Colonic mucosa (tissue), 1 donor: Measurements from ENCODE around the genes THOC1 and MYL12B.

GRCh38 chr18:204130-204741 lies 45.9 kb downstream of the USP14 start:
- PRO-cap: no peak

DNA sequence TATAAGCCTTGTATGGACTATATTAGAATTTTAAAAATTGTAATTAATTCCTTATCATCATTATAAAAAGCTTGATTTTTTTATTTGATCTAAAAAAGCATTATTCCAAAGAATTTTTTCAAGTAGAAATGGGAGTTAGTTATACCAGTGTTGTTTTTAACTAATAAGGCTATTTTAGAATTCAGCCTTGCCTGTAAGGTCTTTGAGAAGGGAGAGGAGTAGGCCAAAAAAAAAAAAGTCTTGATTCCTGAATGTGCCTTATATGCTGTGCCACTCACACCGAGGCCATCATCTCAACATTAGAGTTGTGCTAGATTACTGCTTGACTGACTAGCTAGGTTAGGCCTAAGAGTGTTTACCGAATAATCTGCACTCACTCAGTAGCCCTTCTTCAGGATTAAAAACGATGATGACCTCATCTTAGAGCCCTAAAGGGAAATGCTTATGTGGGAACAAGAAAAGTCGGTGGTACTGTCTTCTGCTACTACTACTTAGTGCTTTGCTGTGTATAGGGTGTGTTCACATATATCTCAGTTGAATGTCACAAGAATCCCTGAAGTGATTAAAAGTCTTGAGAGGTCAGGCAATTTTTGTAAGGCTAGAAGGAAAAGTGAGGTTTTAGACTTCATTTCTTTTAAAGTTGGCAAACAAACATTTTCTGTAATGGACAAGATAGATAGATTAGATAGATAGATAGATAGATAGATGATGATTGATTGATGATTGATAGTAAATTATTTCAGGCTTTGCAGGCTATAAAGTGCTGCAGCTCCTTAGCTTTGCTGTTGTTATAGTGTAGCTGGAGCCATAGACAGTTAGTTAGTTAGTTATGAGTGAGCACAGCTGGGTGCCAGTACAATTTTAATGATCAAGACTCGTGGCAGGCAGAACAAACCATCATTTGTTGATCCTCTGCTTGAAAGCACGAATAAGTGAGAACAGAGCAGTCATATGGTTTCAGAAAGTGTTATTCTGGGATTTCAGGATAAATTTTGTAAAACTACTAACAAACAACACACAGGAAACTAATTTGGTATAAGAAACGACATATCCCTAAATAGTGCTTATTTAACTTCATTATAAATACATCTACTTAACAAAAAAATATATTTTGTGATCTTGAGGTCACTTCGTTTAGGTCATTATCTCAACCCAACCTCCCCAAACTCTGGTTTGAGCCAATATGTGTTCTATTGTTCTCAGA lies 54.2 kb downstream of the THOC1 start:
- PRO-cap: no peak

- PRO-cap: no peak
Observed at GRCh38 chr18:261652-262171, 6.1 kb downstream of the THOC1 start.

DNA sequence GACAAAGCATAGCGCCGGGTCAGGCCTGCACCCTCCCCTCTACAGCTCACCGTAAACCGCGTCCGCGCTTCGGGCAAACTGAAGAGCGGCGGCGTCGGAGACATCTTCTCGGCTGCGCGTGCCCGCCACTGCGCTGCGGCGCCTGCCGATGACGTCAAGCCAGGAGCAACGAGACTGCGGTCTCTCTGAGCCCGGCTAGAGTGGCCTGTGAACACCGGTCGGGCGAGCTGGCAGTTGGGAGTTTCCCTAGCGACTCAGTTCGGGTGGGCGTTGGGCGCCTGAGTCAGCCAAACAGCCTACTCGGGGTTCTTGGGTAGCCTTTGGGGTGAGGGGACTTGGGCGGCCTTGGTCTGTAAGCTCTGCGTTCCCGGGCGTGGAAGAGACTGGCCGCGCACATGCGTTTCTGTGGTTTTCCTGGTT lies at the start of gene THOC1:
TSS of gene THOC1 (minus strand) at position 132 of the 420 bp plus-strand sequence.
- PRO-cap: bidirectional peak, plus-strand start at position 198 of the sequence, minus-strand start at position 130 of the sequence

DNA sequence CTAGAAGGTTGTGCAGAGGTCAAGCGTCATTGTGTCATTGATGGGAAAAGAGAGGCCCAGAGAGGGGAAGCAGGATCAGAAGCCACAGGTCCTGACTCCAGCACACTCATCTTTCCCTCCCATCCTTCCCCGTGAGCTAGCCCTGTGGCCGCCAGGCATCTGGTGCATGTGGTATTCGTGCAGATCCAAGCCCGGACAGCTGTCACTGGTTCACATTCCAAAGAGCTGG lies 94.0 kb upstream of the THOC1 start:
- PRO-cap: no peak

GRCh38 chr18:449356-450016 lies 51.0 kb downstream of the COLEC12 start:
- PRO-cap: no peak

GRCh38 chr18:711144-712093 lies 1.0 kb downstream of the ENOSF1 start:
- PRO-cap: unidirectional peak, plus-strand start at chr18:711880; unidirectional peak, plus-strand start at chr18:711929; bidirectional peak, plus-strand start at chr18:712018, minus-strand start at chr18:711987

- PRO-cap: no peak
Observed at GRCh38 chr18:2555813-2556147, 15.5 kb downstream of the METTL4 start.

GRCh38 chr18:2726360-2727076 lies 71.0 kb downstream of the SMCHD1 start:
- PRO-cap: no peak

GRCh38 chr18:2737323-2738003 lies 81.9 kb downstream of the SMCHD1 start:
- PRO-cap: no peak

DNA sequence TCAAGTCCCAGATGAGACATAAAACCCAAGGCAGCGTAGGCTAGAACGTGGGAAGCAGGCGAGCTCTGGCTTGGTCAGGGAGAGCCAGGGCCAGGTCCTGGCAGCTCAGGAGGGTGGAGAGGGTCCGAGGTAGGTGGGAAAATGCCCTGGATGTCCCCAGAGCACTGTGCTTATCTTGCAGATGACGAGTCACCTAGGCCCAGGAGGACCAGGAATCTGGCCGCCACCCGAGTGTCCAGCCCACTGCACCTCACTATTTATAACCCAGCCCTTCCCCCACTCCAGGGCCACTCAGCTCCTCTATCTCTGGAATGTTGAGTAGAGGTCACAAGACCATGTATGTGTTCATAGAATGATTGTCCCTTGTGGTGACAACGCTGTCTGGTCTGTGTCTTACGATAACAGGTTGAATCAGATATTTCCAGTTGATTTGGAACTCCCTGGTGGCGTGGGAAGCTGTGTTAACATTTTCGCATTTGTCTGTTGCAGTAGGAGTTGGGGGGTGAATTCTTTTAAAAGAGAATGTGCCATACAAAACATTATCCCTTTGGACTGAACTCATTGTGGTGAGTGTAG lies 47.4 kb downstream of the EMILIN2 start:
- PRO-cap: no peak

DNA sequence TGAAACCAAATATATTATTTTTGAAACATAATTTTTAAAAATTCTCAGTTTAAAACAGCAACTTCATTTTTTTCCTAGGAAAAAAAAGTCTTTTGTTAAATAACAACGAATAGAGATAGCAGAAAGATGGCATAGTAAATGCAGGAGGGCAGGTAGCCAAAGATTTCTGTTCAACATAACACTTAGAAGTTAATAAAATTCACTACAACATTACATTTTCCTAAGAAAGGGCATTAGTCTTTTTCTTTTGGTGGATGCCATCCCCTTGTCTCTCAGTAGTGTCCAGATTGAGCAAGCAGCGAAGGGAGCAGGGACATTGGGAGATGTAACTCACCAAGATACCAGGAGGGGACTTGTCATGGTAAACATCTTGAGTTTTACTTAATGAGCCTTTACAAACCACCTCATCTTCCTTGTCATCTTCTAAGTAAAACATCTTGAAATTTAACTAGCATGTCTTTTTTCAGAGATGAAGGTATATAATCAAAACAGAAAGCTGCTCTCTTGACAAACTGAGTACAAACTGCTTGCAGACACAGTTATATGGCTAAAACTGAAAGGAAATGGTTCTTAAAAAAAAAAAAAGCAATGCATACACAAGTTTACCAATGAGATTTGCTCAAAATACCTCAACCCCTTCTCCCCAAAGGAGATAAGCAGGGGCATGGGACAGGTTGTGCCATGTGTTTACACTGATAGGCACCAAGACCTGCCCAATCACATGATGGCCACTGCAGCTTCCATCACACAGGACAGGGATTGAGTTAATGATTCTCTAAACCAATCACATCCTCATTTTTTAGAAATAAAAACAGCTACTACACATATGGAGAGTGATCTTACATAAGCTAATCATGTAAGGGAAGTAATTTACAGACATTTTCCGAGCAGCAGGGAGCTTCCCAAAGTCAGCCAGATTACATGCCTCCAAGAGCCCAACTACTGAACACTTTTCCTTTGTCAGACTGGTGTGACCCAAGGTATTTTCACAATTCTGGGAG lies 30.3 kb downstream of the LPIN2 start:
- PRO-cap: bidirectional peak, plus-strand start at position 646 of the sequence, minus-strand start at position 514 of the sequence

GRCh38 chr18:2998712-2999429 lies 14.1 kb downstream of the LPIN2 start:
- PRO-cap: no peak

- PRO-cap: no peak
Observed at GRCh38 chr18:3056000-3056261, 43.0 kb upstream of the LPIN2 start.

DNA sequence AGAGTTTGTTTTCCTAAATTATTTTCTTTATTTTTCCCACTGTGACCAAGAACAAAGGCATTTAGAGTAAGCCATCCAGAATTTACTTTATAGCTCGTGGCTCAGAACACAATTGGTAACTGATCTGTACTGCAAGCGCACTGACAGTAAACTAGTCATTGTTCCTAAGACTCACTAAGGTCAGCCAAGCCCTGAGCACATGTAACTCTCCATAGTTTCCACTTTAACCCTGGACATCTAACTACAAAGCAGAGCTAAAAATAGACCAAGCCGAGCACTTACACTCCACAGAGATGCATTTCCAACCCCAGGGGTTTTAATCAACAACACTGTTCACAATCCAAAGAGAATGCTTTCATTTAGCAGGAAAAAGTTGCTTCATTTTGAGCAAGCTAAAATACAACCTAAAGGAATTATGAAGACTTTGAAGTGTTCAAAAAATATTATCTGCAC lies 8.1 kb downstream of the MYOM1 start:
- PRO-cap: no peak

DNA sequence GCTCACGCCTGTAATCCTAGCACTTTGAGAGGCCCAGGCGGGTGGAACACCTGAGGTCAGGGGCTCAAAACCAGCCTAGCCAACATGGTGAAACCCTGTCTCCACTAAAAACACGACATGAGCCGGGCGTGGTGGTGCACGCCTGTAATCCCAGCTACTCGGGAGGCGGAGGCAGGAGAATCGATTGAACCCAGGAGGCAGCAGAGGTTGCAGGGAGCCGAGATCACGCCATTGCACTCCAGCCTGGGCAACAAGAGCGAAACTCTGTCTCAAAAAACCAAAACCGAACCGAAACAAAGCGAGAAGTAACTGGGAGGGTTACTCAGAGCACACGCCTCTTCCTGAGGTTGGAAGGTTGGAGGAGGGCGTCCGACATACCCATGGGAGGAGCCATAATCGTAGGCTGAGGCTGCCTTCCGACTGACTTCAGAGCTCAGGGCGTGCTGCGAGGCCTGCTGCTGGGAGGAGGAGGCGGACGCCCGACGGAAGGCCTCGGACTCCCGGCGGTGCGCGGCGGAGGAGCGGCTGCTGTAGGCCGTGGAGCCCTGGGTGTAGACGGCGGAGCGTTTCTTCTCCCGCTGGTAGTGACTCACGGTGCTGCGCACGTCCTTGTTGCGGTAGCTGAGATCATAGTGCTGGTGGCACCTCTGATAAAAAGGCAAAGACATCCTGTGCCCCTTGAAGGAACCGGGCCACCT lies 5.1 kb downstream of the MYOM1 start:
- PRO-cap: no peak

DNA sequence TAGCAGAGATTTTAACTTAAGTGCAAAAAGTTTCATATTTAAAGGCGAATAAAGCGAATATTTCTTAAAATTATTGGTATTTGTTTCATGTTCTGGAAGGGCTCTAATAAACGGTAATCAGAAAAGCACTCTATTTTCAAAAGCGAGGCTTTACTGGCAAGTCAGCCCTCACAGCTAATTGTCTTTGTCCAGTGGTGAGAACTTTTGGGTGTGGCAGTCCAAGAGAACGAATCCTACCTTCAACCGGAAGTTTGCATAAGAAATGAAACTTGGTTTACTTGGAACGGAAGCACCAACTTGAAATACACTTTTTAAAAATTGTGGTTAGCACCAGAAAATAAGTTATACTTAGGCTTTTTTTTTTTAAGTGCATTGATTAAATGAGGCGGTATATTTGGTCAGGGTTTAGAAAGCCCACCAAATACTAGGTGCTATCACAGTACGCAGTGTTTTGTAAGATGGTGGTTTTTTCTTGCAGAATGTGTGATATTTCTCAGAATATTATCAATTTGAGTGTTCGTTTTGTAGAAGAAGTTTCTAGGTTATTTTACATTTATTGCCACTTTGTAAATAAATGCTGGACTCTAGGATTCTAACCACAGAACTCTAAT lies 1.1 kb downstream of the MYL12A start:
- PRO-cap: bidirectional peak, plus-strand start at position 258 of the sequence, minus-strand start at position 206 of the sequence

DNA sequence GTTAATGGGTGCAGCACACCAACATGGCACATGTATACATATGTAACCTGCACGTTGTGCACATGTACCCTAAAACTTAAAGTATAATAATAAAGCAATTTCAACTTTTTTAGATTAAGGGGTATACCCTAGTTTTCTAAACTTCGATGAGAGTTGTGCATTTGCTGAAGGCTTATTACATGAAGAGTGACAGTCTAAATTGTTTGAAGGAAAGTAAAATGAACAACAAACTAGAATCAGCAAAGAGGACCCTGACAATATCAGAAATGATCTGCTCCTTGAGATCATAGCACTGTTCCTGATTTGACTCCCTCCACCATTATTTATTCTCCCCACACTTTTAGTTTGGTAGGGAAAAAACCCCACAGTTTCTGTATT lies 2.5 kb downstream of the MYL12A start:
- PRO-cap: no peak

- PRO-cap: no peak
Observed at GRCh38 chr18:3260811-3261286, 1.1 kb upstream of the MYL12B start.

- PRO-cap: bidirectional peak, plus-strand start at chr18:3262137, minus-strand start at chr18:3262083
Observed at GRCh38 chr18:3261988-3262900, at the start of gene MYL12B. Gene MYL12B, plus strand, starts transcription at chr18:3262133.